Diencephalon (tissue), 2 donors: ENCODE measurements around a stretch of chr1.

DNA sequence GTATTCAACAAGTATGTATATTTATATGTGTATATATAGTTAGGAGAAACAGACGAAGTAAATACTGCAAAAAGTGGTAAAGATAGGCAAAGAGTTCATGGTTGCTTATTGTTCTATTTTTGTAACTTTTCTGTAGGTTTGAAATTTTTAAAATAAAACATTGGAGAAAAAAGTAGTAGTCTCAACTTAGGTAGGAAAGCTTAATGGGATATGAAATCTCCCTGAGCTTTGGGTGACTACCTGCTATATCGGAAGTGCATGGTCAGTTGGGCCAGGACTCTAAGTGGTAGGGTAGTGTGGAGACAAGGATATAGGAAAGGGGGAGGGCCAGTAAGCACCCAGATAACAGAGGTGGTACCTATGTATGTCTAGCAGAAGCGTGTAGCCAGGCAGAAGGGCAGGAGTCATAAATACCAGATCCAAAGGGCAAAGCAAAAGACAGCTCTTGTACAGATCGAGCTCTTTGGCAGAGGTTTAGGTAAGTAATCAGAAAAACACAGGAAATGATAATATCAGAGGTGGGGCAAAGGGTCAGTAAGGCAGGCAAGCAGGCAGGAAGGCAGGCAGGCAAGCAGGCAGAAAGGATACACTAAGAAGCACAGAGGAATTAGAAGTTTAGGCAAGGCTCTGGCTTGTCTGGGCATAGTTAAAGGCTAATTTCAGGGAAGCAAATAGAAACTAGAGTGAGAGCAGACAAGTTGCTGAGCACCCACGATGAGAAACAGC, 22.5 kb upstream of the SLFNL1 start:
- RAMPAGE, long total RNA, result no peak

- RAMPAGE, long total RNA, result no peak
Measured at GRCh38 chr1:41357957-41358620, 116.0 kb upstream of the SCMH1 start.

GRCh38 chr1:41641161-41641829, 156.8 kb upstream of the EDN2 start:
- RAMPAGE, long total RNA, result no peak

DNA sequence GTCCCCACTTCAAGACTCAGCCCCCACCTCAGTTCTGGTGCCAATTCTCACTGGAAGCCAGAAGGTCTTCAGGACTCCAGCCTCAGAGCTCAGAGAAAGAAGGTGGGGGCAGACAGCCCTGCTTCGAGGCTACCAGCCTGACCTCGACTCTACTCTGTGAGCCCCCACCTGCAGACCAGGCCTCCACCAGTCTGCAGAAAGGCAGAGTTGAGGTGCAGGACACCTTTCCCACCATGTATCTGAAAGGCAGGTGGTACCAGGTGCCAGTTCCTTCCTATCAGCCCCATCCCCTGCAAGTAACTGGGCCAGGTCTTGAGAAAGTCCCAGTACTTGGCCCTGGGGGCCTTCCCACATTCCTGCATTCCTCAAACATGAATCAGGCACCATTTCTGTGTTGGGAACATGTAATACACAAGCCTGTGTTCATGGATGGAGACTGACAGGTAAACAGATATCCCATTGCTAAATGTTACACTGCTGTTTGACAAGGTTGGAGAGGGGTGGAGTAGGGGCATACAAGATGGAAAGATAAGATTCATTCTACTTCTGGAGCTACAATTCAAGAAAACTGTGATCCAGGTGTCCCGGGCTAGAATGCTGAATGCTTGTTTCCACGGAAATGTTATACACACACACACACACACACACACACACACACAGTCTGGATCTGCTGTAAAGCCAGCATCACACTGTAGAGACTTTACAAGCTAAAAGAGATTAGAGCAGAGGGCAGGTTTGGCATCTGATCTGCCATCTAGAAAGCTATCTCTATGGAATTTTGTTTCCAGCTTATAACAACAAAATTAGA, 180.8 kb upstream of the EDN2 start:
- RAMPAGE, long total RNA, result no peak

GRCh38 chr1:41684065-41684349, 199.5 kb upstream of the EDN2 start:
- RAMPAGE, long total RNA, result no peak

GRCh38 chr1:41764450-41764917, 154.2 kb downstream of the HIVEP3 start:
- RAMPAGE, long total RNA, result no peak

DNA sequence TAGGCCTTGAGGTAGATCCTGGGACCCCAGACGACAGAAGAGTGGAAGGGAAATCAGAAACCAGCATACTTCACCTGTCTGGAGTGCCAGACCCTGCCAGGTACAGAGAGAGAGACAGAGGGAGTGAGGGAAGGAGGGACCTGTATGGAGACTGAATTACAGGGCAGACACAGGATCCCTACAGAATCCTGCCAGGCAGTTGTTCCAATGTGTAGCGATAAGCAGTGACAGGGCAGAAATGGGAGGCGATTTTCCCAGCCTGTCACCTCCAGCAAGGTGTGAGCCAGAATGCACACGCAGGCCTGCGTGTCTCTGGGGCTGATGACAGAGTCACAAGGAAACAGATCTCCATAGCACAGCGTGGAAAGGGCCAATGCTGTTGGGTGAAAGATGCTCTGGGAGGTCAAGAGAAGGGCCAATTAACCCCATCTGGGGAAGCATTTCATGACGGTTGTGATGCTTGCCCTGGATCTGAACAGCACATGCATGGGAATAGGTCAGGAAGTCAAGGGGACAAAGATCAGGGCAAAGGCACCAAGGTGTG, 111.3 kb downstream of the HIVEP3 start:
- RAMPAGE, long total RNA, result no peak

- RAMPAGE, long total RNA, result no peak
Measured at GRCh38 chr1:41898059-41898910, 20.4 kb downstream of the HIVEP3 start.

DNA sequence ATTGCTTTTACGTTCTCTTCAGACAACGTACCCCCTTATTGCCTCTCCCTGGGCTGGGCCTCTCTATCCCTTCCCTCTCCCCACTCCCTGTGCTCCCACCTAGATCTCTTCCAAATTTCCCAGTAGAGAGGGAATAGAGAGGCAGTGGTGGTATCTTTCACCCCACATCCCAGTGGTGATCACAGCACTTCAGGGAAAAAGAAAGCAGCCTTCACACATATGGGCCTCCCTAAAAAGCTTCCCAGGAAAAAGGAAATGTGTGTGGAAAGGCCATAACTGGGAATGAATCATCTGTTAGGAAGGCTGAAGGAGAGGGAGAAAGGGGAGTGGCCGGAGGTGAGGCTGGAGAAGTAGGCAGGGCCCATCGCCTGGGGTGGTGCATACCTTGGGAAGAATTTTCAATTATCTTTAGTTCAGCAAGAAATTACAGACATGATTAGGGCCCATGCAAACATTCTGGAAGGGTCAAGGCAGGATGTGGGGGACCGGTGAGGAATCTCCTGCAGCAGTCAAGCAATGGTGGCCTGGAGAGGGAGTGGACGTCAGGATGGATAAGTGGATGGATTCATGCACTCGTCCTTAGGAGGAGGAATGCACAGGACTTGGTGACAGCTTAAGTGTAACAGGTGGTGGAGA, 18.1 kb downstream of the HIVEP3 start:
- RAMPAGE, long total RNA, result no peak

- RAMPAGE, long total RNA, result no peak
Measured at GRCh38 chr1:42296273-42297041, 38.6 kb downstream of the FOXJ3 start.

- RAMPAGE, long total RNA, result no peak
Measured at GRCh38 chr1:42334143-42334634, 846 bp downstream of the FOXJ3 start.

DNA sequence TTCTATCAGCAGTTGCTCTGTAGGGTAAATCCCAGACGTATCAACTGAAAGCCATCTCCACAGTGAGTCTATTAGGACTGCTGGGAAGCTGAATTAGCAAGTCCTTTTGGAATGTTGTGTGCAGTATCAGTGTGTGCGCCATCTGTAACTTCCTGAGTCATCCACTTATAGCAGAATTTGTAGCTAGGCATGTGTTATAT, 21.3 kb downstream of the CCDC30 start:
- RAMPAGE, long total RNA, result no peak

DNA sequence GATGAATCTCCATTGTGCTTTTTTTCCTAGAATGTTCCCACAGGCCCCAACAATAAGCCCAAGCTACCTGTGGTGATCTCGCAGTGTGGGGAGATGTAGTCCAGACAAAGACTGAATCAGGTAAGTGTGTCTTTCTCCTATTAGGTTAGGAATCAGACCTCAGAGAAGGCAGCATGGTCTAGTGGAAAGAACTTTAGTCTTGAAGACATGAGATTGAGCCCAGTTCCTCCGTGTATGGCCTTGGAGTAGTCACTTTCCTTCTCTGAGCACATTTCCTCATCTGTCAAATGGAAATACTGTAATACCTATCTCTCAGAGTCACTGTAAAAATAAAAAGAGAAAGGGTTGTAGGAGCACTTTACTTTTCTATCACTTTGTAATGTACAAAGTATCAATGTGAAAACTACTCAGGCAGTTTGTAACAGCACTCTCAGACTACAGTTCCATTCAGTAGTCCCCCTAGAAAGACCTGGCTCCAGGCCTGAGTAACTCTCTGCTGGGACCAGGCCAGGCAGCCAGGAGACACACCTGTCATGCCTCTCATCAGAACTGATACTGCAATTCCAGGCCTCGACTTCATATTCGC, 9.2 kb downstream of the PPIH start:
- RAMPAGE, long total RNA, result no peak

- RAMPAGE, long total RNA, result no peak
Measured at GRCh38 chr1:42686419-42687052, 4.3 kb downstream of the YBX1 start.

GRCh38 chr1:42692800-42693411, 10.7 kb downstream of the YBX1 start:
- RAMPAGE, long total RNA, result no peak

- RAMPAGE, long total RNA, result start-site peak on the plus strand at chr1:42696205-42696280, 519 and 449 reads in 2 replicates
Measured at GRCh38 chr1:42695338-42696438, 13.5 kb downstream of the YBX1 start.

DNA sequence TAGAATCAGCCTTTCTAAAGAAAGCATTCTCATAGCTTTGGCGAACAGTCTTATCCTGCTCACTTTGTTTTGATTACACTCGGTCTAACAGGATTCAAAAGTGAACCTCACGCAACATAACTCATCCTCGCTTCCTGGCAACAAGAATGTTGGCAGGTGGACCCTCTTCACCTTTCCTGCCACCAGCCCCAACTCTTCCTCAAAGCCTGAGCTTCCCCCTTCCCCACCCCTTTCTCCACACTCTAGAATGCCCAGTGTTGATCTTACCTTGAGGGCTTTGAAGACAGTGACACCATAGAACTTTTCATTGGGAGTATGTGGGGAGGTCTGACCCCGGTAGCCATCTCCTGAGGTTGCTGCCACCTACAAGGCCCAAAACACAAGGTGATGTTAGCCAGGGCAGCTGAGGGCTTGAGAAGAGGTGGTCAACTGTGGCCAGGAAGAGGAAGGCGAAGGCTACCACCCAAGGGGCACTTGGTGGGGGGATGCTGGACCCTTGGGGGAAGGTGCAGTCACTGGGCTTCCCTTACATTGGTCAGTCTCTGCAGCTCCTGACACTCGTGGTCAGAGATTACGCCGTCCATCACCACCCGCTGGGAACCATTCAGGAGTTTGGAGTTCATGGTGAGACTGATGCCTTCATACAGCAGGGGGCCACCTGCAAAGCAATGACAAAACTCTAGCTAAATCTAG, 12.1 kb upstream of the CLDN19 start:
- RAMPAGE, long total RNA, result no peak

DNA sequence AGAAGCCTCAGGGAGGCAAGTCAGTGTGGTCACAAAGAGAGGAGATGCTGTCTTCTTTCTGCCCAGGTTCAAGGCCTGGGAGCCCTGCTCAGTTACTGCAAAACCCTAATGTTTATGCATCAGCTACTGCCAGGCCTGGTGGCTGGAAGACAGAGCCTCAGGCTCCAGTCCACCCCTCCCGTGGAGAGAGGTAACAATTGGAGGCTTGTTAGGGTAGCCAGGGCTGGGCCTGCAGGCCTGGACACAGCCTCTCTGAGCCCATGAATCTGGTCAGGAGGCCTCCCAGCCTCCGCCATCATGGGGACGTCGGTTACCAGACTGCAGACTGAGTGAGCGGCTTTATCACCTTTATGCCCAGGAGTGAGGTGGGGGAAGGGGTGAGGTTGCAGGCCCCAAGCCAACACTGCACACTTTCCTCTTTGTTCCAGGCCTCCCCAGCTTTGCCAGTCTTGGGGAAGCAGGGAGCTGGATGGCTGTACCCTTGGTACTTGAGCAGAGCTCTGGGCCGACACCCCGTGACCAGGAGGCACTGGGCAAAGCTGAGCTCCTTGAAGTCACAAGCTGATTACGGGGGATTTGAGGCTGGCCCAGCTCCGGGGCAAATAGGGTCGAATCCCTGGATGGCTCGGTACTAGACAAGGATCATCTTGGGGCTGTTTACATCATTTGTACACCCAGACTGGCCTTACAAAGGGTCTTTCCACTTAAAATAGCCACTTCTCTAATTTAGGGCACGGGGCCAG, 5.3 kb downstream of the SLC2A1 start:
- RAMPAGE, long total RNA, result no peak

DNA sequence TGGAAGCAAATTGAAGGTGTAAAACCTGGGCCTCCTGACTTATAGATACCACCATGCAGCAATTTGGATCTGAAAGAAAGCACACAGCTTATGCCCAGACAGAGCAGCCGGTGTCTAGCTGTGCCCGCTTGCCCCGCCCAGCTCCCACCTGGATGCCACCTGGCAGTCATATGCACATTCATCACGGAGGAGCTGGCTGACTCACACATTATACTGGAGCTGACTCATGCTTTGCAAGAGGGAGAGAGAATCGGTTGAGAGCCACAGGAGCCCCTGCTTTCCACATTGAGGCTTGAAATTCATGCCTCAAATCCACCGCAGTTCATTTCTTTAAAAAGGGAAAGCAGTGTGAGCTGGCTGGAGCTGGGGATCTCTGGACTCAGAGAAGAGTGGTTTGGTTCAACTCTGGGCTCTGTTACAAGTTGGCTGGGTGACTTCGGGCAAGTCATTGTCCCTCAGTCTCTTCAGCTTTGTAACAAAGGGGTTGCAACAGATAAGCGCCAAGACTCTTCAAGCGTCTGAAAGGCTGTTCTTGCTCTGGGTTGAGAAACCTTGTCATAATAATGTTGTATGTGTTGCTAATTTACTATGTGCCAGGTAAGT, 8.5 kb upstream of the SLC2A1 start:
- RAMPAGE, long total RNA, result no peak

GRCh38 chr1:43164221-43164652, 7.9 kb downstream of the EBNA1BP2 start:
- RAMPAGE, long total RNA, result no peak